Anterior vena cava (tissue), 1 donor: ENCODE data around the gene HARBI1.

DNA sequence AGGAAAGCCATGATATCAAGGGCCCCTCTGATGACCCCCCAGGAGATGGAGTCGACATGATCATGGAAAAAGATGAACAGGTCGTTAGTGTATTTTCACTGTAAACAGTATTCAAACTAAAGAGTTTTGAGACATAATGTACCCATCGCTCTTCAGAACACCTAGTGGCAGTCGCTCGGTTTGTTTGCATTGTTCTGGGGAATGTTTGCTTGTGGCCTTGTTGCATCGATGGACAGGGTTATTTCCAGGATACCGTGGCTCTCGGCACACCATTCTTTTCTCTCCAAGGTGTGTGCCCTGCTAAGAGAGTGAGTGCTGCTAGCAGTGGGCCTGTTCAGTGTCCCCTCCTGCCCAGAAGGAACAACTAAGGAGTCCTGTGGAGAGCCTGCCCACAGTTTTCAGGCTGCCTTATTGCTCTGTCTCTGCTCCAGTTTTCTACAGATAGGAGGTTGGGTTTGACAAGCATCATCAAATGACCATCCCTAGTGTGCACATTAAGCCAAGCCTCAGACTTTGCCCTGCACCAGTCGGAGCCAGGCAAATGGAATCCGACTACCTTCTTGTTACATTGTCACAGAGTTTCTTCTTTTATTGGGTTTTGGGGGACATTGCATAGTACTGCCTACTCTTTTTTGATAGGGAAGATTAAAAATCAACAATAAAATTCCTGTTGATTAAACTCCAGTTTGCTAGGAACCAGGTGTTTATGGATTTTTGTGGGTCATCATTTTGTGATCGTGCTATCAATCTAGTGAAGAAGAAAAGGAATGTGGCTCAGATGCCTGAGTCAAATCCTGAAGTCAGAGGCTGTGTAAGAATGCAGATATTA, 1.5 kb downstream of the CRY2 start:
- PRO-cap: no peak

- PRO-cap: no peak
Observed at GRCh38 chr11:45871737-45872585, 13.5 kb upstream of the MAPK8IP1 start.

GRCh38 chr11:45873025-45873557, 12.4 kb upstream of the MAPK8IP1 start:
- PRO-cap: no peak

DNA sequence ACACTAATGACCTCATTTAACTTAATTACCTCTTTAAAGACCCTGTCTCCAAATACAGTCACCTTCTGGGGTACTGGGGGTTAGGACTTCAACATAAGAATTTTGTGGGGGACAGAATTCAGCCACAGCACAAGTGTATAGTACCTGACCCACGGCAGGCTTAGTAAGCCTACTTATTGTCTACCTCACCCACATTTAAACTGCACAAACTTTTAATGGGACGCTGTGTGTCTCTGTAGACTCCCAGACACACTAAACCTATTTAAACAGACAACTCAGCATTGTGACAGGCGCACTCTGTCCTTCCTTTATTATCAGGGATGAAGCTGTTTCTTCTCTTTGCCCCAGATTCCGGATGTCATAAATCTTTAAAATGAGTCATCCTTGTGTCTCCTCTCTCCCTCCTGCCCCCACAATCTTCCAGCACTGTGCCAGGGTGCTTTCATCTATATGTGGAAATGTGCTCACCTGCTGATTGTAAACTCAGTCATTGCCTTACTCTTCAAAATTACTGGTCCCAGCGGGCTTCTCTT, 5.4 kb upstream of the MAPK8IP1 start:
- PRO-cap: no peak

- PRO-cap: no peak
Observed at GRCh38 chr11:45913443-45913884, 4.2 kb downstream of the PEX16 start.

- PRO-cap: unidirectional peak, minus-strand start at chr11:45918822
Observed at GRCh38 chr11:45918426-45919203, 938 bp upstream of the PEX16 start.

- PRO-cap: no peak
Observed at GRCh38 chr11:45993537-45994175, 71.2 kb downstream of the LARGE2 start.

GRCh38 chr11:45994176-45994975, 71.9 kb downstream of the LARGE2 start:
- PRO-cap: no peak

DNA sequence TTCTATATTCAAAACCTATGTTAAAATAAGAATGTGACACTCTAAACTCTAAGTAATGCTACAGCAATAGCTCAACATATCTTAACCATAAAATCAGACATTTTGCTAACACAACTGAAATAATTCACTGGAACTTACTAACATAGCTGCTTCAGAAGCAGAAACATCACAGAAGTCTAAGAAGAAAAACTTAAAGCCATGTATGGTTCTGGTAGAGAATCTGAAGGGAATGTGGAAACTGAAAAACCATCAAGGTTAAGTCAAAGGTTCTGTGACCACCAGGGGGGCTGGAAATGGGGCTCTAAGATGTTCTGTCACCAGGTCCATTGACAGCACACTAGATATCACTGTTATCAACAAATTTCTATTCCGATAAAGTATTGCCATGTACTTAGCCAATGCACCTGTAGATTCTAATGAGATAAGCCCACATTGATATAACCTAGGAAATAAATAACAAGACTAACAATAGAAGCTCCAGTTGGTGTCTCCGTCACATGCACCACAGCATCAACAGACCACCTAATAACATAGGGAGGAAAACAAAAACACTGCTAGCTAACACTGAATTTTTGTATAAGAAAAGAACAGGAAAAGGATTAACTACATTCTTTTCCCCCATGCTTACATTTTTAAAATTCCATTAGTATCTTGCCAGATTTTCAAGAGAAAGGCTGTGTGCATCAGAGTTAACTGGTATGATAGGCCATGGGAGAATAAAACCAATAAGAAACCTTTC, 78.7 kb downstream of the LARGE2 start:
- PRO-cap: no peak

DNA sequence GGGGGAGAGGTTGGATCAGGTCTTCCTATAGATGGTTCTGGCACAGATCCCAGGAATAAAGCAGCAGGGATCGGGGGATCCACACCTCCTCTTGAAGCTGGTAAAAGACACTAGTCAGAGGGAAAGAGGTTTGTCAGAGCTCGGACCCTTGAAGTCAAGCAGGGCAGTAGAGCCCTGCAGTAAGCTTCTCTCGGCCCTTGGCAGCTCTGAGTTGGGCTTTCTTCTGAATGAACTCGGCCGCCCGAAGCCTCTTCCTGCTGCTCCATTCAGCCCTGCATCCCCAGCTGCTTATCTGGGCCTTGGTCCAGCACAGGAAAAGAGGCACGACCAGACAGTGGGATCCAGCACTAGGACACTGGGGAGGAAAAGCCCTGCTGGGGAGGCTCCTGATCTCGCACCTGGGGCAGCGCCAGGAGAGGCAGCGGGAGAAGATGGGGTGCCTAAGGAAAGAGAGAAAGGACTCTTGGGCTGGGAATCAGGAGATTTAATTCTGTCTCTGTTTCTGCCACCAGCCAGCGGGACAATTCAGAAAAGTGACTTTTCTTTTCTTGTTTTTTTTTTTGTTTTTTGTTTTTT, 2.2 kb downstream of the CREB3L1 start:
- PRO-cap: no peak

- PRO-cap: unidirectional peak, minus-strand start at chr11:46295612; unidirectional peak, minus-strand start at chr11:46295643
Observed at GRCh38 chr11:46295398-46296389, 18.2 kb downstream of the CREB3L1 start.

- PRO-cap: unidirectional peak, minus-strand start at chr11:46363676
Observed at GRCh38 chr11:46363565-46364175, 16.4 kb downstream of the DGKZ start.

DNA sequence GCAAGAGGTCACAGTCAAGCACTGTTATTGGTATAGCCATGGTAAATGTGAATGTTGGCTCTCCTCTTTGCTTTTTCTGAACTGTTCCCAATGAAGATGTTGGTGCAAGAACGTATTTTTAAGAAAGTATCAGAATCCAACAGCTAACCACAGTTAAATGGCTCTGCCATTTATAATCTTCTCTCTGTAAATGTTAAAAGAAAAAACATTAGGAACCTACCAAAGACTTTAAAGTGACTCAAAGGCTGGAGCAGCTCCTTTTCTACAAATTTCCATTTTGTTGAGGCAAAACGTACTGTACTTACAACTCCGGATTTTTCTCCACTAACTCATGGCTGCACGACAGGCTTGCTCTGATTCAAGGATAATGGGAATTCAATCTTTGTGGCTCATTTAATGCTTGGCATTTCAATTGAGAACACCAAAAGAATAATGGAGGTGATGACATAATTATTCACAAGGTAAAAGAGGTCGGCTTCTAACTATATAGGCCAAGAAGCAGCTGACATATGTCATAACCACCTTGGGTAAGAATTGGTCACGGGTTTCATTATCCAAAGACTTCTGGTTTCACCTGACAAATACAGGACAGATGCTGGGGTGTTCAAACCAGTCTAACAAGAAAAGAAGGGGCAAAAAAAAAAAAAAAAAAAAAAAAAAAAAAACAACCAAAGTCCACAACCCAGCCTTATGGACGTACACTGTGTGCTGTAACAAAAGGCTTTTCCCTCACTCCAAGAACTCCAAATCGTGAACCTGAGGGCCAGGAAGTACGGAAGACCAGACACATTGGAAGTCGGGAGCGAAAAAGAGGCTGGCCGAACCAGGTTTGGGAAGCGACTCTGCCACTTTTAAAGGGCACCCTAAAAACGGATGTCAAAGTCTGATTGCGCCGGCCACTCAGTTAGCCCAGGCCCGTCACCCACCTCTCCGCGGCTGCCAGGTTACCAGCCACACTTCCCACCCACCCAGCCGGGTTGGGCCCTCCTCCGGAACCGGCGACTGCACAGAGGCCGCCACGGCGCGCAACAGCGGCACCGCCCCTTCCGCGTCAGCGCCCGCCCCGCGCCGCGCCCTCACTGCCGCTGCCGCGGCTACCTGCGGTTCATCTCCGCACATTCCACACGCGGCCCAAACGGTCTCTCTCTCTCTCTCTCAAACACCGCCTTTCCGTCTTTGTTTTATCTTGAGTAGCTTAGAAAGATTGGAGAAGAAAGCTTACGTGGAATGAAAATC, at the start of gene HARBI1:
Gene HARBI1 (minus strand): TSS at position 1,030 of the 1,236 bp plus-strand sequence.
- PRO-cap: bidirectional peak, plus-strand start outside the sequence, minus-strand start at position 997 of the sequence

DNA sequence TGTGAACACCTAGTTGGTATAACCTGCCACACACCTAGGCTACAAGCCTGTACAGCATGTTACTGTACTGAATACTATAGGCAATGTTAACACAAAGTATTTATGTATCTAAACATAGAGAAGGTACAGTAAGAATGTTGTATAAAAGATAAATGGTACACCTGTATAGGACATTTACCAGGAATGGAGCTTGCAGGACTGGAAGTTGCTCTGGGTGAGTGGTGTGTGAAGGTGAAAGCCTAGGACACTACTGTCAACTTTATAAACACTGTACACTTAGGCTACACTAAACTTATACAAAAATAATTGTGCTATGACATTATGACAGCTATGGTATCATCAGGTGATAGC, 27.4 kb downstream of the F2 start:
- PRO-cap: no peak

DNA sequence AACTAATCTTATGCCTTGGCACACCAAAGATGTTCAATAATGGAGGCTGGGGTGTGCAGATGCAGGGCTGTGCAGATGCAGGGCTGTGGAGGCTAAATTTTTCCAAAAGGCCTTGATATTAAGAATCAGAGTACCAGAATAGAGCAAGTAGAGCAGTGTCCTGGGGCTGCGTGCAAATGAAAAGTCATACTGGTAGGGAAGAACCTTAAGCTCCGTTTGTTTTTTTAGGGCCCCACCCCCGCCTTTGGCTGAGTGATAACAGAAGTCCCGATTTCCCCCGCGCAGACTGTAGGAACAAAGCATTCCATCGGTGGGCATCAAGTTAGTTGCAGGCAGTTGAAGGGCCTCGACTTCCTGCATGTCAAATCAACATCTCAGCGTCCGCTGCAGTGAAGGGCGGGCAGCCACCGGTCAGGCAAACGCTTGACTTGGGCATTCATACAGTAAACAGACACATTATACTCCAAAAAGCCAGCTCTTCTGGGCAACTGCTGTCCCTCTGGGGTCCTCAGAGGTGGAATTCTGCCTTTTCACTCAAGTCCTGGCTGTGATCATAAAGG, 11.8 kb downstream of the LRP4 start:
- PRO-cap: no peak

DNA sequence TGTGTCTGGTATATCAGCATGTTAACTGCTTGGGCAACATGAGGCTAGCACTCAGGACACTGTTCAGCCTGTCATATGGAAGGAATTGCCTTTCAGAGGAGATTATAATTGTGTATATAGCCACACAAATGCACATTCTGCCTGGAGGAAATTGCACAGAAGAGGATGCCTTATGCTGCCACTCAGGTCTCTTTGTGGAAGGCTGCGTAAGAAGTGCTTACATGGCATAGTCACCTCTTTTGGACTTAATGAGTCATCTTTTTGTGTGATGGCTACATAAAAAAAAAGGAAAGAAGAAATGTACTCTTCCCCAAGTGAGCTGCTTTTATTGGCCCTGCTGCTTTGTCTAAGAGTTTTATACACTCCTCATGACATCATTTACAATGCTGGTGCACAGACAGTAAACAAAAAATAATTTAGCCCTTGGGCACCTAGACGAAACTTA, 11.8 kb downstream of the CSTPP1 start:
- PRO-cap: no peak

GRCh38 chr11:46952773-46953432, 16.3 kb downstream of the CSTPP1 start:
- PRO-cap: no peak

DNA sequence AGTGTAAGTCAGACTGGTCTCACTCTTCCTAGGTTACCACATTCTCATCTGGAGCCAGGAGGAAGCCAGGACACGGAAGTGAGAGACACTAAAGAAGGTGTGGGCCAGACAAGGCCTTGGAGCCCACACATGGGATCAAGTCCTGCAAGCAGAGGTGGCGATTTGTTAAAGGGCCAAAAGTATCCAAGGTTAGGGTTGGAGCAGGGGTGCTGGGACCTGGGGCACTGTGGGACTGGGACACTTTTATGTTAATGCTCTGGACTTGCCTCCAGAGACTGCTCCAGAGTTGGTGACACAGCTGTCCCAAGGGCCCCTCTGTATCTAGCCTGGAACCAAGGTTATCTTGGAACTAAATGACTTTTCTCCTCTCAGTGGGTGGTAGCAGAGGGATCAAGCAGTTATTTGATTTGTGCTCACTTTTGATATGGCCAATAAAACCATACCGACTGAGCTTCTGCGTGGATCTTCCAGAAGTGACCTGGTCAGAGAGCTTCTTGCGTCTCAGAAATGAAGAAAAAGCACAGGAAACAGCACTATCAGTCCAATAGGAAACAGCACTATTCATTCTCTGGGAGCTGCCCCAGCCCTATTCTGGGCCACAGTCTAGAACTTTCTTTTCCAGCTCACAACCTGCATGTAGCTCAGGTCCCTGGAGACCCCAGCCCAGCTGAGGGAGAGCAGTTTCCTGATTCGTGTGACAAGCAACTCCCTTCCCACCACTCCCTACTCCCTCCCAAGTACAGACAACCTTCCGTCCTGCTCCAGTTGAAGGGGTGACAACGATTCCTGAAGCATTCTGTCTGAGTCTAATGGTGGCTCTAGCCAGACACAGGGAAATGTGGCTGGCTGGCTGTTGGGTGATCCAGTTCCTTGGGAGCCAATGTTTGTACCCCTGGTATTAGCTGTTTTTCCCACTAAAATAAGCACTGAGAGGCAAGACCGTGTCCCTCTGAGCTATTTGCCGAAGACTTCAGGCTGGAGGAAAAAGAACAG, 9.6 kb downstream of the ACP2 start:
- PRO-cap: no peak

GRCh38 chr11:47244964-47246111, 3.3 kb downstream of the ACP2 start:
- PRO-cap: no peak

DNA sequence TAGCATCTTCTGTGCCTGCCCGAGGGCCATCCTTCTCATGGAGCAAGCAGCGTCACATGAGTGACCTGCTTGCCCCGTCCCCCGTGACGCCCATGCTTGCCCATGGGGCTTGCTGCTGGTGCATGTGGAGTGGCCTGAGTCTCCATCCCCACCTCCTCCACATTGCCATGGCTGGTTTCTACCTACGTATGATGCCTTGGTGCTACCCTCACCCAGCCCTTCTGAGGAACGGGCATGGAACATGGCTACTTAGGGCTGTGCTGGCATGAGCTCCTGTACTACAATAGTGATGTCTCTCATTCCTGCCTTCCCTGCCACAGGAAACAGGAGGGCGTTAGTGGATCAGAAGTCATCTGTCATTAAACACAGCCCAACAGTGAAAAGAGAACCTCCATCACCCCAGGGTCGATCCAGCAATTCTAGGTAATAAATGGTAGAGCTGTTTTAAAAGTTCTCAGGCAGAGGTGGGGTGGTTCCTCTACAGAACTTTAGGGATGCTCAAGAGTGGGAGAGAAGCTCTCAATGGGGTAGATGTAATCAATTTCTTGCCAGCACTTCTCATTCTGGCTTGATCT, 31.4 kb downstream of the NR1H3 start:
- PRO-cap: no peak